ENCODE measurements around the genes SLC4A10, IFIH1 and GALNT3.

DNA sequence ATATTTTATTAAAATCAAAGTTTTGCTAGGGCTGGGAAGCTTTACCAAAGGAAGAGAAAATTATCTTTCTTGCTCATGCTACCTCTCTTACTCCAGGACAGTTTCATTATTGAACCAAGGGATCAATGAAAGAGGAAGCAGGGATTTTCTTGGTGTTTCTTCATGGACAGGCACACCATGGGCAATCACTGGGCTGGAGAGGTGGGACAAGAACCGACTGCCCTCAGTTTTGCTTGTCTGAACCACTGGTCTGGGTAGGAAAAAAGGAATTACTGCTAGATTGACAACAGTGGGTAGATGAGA, 15.3 kb downstream of the TANK start:
- PRO-cap, result no peak

GRCh38 chr2:161624237-161624957, at the start of gene SLC4A10:
TSS of gene SLC4A10 (plus strand) at chr2:161624416.
- PRO-cap, result no peak

GRCh38 chr2:162318372-162318962, at the start of gene IFIH1:
TSS of gene IFIH1 (minus strand) at chr2:162318684.
- PRO-cap, result bidirectional peak, plus-strand start at chr2:162318841, minus-strand start at chr2:162318683

DNA sequence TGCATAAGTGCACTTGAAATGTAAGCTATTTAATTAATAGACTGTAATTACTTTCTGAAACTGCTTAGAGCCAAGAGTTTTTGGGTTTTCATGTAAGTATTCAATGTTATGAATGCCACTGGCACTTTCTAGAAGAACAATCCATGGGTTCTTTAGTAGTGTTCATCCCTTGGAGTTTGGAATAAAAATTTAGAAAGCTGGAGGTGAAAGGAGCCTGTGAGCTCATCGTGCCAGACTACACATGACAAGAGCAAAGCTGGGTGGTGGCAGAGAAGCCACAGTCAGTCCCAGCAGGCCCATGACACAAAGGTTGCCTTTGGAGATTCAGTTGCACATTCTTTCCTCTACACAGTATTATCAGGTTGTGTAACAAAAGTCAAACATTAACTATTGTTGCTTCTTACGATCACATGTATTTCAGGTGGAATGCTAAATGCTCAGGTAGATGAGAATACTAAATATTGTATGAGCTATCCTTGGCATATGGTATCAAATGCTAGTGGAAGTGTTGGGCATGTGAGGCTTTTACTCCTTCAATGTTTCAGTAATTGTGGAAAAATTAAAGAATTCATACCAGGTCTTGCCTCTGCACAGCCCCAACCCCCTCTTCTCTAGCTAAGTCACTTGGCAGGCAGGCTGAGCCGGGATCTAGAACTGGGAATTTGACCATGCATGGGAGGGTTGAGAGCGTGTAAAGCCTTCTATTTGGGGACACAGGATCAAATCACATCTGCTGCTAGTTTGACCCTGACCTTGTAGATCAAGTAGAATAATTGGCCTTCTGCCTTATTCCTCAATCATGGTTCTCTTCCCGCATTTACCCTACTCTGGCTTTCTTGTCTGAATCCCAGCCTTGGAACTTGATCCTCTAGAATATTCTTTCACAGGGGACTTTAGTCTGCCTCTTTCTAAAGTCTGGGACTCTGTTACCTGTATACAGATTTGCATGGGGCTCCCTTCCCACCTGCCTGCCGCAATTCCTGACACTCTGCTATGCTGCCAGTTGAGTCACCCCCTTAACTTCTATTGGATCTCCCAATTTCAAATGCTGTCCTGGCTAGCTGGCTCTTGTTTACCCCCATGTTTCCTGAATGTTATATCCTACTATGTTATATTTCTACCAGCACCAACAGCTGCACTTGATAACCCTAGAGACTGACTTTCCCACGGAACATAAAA, 231.0 kb downstream of the GCA start:
- PRO-cap, result unidirectional peak, minus-strand start at position 178 of the sequence; unidirectional peak, minus-strand start at position 243 of the sequence; unidirectional peak, plus-strand start at position 796 of the sequence

DNA sequence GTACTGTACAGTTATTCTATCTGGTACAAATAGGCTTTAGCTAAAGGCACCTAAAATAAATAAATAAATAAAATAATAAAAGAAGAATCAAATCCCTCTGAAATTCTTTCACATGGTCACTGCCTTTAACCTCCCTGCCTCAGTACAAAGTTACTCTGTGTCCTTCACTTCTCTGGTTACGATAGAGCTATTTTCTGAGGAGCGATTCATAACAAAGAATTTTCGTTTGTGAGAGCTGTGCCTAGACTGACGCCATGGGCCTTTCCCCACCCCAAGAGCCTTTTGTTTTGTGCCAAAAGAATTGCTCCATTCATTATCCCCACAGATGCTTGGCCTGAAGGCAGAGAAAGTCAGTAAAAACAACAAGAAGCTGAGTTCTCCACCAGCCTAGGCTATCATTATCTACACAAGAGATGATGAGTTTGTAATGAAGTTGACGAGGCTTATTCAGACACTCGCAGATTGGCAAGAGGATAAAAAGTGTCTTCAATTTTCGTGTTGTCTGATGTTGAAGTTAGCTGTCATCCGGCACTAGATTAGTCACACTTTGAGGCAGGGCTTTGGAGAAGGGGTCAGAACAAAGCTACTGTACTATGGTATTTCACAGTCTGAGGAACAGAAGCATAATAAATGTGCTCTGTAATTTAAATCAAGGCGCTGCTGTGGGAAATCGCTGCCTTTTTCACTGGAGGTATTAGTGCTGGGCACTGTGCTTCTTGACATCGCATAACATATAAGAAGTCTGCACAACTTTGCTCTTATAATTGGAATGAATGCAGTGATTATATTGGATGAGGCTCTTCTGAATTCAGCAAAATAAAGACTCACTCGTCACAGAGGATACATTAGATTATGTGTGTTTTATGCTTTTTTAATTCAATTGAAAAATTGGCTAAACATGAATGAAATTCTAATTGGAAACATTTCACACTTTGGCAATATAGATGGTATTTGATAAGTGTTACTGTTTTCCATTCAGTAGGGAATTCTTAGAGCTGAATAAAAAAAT, 278.4 kb upstream of the FIGN start:
- PRO-cap, result no peak

GRCh38 chr2:164568340-164568742, 52.9 kb downstream of the GRB14 start:
- PRO-cap, result bidirectional peak, plus-strand start at chr2:164568651, minus-strand start at chr2:164568470

DNA sequence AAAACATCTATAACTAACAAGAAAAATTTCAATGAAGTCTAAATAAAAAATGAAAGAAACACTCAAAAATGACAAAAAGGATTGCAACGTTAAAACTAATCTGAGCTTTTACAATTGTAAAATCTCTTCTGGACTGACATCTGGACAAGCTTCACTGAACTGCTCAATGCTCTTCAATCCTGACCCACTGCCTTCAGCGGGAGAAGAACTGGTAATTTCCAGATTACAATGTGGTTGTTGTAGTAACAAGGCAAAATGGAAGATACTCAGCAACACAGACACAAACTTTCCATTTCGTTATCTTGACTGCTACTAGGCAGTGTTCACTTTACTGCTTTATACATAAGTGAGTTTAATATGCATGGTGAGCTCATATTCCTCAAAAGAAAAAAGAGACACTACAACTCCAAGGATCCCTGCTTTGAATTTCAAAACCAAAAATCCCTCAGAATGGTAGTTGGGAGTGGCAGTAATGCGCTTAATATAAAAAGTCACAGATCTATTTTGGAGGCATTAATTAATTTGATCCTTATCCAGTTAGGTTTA, 51.9 kb downstream of the GRB14 start:
- PRO-cap, result no peak

DNA sequence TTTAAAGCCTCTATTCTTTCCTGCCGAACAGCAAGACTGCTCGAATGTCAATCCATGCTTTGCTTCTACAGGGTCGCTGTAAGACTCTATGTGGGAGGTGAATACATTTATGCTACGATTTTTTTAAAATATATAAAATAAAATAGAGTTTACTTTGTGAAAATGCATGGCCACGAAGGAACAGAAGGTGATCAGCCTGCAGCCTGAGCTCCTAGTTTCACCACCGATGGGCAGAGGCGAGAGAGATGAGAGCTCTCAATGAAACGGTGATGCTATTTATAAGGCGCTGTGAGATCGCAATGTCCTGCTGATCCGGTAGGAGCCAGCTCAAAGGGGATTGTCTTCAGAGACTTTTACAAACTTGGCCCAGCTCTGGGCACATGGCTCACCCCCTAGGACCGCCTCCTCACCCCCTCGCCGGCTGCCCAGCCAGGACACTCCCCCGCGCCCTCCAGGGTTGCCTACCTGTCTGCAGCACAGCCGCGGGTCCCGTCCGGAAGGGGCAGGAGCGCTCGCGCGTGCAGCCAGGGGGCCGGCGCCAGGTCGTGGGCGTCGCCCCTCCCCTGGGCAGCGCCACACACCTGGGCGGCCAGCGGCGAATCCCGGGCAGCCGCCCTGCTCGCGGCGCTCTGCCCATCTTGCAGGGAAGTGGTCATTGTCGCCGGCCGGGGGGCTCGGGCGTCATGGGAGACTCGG, 480 bp downstream of the GRB14 start:
- PRO-cap, result bidirectional peak, plus-strand start at position 454 of the sequence, minus-strand start at position 355 of the sequence

DNA sequence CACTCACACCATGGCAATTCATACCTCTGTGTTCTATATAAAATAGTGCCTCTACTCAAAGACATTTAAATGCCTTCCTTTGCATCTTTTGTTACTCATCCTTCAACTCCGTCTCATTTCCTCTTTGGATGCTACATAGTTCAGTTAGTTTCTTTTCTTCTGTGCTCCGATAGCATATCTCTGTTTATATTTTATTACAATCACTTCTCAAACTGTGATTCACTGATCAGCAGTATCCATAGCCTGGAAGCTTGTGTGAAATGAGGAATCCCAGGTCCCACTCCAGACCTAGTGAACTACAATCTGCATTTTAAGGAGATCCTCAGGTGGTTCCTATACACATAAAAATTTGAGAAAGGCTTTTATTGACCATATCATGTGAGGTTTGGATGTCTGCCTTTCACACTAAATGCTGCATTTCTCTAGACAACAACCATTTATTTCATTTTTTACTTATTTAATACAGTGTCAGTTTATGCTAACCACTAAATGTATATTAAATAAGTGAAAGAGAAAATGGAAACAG, 31.7 kb upstream of the GRB14 start:
- PRO-cap, result no peak

- PRO-cap, result no peak
These were observed 91.4 kb downstream of the COBLL1 start for GRCh38 chr2:164749775-164750984.

DNA sequence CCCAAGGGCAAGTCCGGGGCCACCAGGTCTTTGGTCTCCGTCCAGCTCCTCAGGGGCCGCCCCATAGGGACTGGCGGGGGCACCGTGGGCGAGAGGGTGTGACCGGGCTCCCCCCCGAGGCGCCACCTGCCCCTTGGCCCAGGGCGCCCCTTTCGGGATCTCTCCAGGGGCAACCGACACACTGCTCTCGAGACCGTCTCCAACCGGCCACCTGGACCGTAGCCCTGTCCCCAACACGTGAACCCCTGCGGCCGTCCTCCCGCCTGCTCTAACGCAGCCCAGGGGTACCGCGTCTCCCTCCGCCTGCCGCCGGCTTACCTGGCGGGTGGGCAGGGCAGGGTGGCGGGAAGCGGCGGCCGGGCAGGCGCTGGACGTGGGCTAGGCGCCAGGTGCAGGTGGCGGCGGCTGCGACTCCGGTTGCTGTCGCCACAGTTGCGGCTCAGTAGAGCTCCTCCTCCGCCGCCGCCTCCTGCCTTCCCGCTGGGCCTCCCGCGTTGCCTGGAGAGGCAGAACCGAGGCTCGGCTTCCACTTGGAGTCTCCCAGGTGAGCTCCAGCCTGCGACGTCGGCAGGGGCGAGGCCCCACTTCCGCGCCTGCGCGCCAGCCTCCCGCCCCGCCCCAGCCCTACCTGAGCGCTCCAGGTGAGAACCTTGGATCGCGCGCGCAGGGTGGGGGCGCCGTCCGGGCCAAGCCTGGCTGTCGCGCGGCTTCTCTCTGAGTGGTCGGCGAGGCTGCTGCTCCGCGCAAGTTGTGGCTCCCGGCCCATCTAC, at the start of gene GALNT3:
Gene GALNT3, minus strand, starts transcription at position 551 of the 770 bp plus-strand sequence.
- PRO-cap, result bidirectional peak, plus-strand start at position 666 of the sequence, minus-strand start at position 500 of the sequence

DNA sequence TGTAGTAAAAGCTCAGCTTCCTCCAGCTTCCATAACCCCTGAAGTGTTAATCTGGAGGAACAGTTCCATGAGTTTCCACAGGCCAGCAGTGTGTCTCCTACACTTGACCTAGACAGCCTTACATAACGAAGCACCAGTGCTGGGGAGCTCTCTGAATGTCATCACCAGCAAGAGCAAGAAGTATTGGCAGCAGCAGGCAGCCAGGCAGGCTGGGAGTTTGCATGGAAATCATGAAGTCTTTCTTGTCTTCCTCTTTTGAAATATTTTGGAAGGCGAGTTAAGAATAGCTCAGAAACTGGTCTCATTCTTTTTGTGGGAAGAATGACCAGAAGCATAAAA, 21.2 kb upstream of the SCN1A start:
- PRO-cap, result no peak

DNA sequence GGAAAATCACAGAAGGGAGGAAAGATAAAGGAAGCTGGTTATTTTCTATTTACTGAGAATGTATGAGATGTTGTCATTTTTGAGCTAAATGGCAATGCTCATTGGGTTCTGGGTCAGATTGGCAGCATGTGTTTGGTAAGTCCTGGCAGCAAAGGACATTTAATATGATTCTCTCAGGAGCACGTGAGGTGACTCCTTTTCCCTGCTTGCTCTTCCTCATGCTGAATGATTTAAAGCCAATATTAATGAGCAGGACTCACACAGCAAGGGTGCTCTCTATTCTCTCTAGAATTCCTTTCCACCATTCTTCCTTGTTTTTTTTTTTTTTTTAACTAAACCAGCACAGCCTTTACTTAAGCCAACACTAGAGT, 106.3 kb upstream of the B3GALT1 start:
- PRO-cap, result no peak

- PRO-cap, result no peak
These were observed 188.9 kb downstream of the STK39 start for GRCh38 chr2:168058032-168059351.

DNA sequence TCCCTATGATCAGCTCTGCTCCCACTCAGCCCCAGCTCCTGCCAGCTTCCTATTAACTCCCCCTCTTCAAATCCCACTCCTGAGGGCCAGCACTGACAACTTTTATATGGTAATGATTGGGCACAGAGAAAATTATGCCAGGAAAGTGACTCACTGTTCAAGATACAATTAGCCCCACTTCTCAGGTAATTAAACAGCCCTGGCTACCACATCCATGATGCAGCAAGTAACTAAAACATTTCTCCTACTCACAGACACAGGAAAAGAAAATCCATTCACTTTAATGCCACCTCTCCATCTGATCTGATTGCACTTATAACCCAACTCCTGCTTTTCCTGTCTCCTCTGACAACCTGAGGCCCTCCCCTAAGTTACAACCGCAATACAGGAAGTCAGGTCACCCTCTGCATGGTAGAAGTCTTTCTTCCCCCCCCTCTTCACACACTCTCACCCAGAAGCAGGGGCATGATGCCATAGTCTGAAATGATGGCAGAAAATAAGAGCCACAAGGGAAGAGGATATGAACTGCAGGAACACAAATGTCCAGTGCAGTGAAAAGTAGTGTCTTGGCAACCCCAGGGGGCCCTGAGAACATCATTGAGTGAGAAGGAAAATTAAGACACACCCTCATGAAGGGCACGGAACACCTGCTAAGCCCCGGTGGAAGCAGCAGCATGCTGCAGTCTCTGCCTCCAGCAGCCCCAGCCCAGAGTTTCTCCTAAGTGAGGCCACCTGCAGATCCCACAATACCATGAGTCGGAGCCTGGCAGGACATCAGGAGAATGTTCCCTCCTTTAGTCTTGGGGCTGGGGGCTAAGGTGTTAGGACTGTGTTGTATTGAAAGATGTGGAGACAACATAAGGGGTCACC, 54.3 kb downstream of the STK39 start:
- PRO-cap, result no peak

- PRO-cap, result no peak
These were observed 2.3 kb downstream of the STK39 start for GRCh38 chr2:168245089-168245572.

DNA sequence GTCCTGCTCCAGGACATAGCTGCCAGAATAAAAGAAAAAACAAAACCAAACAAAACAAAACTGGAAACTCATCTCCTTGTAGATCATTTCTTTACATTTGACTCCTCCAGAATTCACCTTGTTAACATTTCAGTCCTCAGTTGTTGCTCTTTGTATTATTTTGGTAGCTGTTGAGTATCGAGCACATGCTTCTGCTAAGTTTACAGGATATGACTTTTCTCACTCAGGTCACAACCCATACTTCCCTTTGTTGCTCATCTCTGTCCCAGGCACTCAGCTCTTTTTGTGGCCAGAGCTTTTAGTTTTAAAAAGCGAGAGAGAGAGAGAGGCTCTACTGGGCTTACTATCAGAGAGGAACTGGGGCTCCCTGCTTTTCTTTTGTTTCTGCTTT, 34.3 kb downstream of the CERS6 start:
- PRO-cap, result no peak

DNA sequence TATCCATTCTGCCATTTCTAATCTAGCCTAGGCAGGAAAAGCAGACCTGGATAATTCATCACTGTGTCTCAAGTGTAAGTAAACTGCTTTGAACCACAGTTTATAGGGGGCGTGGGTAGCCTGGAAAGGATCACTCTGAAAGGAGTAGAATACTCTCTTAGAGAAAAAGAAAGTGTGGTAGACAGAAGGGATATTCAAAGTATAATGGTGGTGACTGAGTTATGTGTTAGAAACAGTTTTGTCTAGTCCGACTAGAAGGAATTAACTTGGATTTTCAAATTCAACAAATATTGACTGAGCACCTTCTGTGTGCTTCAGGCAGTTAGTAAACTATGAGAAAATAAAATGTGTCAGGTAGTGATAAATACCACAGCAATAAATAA, 40.9 kb downstream of the CERS6 start:
- PRO-cap, result no peak

DNA sequence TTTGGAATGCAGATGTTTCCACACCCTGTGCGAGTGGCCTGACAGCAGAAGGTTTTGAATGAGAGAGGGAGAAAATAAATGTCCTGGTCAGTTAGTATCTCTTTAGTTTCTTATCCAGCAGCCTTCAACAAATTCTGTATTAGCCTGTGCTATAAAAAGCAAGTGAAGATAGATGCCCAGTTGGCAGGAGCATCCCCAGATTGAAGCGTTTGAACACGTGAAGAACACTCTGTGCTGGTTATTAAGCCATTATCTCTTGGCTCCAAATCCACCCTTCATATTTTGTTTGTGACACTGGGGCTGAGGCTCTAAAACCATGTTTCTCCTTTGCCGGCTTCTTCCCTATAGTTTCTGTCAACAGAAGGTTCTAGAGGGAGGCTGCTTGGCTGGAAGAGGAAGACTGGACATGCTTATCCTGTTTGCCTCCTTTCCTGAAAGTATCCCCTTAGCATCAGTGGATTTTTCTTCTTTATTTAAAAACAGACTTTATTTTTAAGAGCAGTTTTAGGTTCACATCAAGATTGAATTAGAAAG, 70.7 kb downstream of the CERS6 start:
- PRO-cap, result no peak

GRCh38 chr2:168559054-168559791, 103.2 kb downstream of the CERS6 start:
- PRO-cap, result unidirectional peak, plus-strand start at chr2:168559513

Measured in left lobe of liver (tissue), 1 donor.